SJSA1 (cell line): ENCODE measurements around a stretch of chr13.

GRCh38 chr13:28743059-28743474 is 24.3 kb upstream of the SLC46A3 start:
- RAMPAGE, long total RNA = no peak

GRCh38 chr13:28753411-28753996 is 34.7 kb upstream of the SLC46A3 start:
- RAMPAGE, long total RNA = no peak

- RAMPAGE, long total RNA = no peak
Measured at GRCh38 chr13:28954524-28955149, 134.5 kb downstream of the MTUS2 start.

- RAMPAGE, long total RNA = no peak
Measured at GRCh38 chr13:29503054-29503629, 92.3 kb downstream of the SLC7A1 start.

- RAMPAGE, long total RNA = no peak
Measured at GRCh38 chr13:29756794-29757297, 93.6 kb downstream of the UBL3 start.

GRCh38 chr13:29841467-29841888 is 8.9 kb downstream of the UBL3 start:
- RAMPAGE, long total RNA = no peak

GRCh38 chr13:29863045-29863473 is 12.6 kb upstream of the UBL3 start:
- RAMPAGE, long total RNA = no peak

- RAMPAGE, long total RNA = no peak
Measured at GRCh38 chr13:29906545-29907068, 56.2 kb upstream of the UBL3 start.

DNA sequence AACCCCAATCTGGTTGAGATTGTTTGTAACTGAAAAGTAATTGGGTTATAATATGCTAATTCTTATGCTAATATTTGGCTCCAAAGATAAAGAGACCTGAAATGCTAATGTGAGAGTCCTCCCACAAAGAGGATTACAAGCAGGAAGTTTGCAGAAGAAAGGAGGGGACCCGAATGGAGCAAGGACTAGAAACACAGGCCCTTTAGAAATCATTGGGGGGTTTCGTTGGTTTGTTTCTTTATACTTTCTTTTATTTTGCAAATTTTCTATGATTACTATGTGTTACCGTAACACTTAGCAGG is 93.0 kb upstream of the UBL3 start:
- RAMPAGE, long total RNA = no peak

DNA sequence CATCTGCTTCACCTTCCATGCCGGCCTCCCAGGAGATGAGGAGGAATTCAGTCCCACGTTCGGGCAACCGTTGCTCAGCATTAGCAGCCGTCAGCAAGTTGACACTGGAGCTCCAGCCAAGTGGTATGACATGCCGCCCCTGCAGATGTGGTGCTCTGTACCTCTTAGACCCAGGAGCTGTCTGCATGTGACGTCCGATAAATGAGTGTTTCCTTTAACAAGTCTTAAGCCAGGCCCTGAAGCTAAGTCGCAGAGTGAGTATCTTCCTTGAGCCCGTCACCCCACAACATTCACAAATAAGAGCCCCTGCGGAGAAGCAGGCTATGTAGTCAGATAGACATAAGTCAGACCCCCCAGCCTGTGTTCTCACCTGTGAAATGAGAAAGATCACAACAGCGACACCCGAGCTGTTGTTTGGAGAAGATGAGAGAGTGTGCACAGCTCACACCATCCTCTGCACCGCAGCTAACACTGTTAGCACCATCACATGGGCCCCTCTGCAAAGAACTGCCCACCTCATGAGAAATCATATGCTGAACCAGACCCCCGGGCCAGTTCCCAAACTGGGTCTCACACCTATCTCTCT is 150.2 kb downstream of the KATNAL1 start:
- RAMPAGE, long total RNA = no peak

DNA sequence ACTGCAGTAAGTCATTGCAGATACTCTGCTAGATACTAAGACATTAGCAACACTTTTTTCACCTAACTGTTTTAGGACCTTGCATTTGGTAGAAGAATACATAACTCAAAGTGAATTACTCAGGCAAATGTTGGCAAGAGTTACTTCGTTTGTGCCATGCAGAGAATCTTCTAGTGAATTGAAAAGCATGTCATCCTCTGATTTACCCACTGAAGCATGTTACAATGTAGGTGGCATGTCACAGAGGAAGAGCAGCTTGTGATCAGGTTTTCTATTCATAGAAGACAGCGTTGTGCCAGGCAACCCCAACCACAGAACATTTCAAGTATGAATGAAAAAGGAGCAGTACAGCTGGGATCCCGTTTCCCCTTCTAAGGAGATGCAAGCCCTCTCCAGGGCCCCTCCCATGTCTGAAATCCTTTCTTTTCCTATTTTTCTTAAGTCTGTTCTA is 5.9 kb upstream of the KATNAL1 start:
- RAMPAGE, long total RNA = no peak

DNA sequence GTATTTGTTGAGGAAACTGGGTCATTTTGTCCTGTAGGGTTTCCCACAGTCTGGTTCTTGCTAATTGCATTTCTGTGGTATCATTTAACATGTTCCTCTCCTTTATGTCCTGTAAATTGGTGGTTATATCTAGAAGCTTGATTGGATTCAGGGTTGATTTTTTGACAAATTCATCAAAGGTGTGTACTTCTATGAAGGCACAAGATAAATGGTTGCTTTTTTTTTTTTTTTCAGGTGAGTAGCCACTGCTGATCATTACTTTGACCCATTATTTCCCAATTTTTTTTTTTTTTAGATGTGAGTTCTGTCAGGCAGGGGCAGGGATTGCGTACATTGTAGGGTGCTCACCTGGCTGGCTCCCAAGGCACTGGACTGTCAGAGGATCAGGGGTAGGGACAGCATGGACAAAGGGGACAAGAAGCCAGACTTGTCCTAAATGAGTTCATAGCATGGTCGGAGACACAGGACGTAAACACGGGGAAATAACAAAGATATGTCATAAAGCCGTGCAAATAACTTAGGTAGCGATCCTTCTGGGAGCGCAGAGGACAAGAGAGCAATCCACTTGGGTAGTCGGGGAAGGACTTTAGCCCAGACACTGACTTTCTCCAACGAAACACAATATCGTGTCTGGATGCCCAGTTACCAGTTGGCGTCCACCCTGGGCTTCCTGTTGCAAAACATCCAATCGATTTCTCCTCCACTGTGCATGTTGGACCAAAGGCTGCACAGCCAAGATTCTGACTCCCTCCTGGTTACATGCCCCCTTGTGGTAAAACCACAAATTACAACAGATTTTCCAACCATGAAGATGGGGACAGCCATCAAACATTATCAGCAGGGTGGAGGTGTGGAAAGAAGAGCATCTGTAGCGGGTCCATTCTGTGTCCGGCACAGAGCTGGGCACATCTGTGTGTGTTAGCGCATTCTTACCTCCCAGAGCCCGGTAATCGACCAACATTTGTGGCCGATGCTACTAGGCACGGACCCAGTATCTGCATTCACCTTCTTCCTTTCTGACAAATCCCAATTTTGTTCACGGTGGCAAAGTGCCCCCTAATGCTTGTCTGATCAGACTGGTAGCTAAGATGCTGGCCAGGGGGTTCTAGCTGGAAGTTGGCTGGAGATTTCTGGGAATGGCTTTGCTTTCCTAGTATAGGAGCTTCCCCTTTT is 27.5 kb upstream of the KATNAL1 start:
- RAMPAGE, long total RNA = no peak

- RAMPAGE, long total RNA = no peak
Measured at GRCh38 chr13:30681710-30682293, 53.5 kb upstream of the ALOX5AP start.

DNA sequence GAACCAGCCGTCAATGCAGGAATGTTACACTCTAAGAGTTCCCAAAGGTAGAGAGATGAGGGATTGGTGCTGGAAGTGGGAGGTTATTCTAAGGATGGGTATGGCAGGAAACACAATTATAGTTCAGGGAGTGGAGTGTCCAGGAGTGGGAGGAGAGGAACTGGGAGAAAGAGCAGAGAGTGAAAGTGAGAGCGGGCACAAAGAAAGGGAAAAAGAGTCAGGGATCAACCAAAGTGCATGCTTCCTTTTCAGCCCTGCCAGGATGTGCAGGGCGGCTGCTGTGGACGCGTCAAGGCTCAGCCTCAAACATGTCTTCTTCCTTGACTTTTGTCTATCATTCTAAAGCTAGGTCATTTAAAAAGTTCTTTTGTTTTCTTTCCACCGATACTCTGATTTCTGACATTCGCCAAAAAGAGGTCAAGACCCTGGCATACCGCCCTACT is 37.8 kb upstream of the ALOX5AP start:
- RAMPAGE, long total RNA = no peak

- RAMPAGE, long total RNA = no peak
Measured at GRCh38 chr13:30718854-30719529, 16.4 kb upstream of the ALOX5AP start.

DNA sequence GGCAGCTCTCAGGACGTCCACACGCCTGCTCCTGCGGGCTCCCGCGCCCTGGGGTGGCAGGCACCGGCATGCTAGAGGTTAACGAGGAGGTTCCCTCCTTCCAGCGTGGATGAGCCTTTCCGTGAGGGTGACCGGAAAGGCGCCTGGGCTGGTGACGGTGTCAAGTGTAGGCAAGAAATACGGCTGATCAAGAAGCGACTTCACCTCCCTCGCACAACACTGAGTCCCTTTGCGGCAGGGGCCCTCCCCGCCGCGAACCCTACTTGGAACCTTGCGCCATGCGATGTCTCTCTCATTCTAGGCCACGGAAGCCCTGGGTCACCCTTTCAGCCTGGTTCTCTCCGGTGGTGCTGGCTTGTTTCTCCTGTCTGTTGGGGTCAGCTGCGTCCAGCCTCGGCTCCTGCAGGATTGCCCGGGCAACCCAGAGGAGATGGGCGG is 67.8 kb downstream of the ALOX5AP start:
- RAMPAGE, long total RNA = no peak

DNA sequence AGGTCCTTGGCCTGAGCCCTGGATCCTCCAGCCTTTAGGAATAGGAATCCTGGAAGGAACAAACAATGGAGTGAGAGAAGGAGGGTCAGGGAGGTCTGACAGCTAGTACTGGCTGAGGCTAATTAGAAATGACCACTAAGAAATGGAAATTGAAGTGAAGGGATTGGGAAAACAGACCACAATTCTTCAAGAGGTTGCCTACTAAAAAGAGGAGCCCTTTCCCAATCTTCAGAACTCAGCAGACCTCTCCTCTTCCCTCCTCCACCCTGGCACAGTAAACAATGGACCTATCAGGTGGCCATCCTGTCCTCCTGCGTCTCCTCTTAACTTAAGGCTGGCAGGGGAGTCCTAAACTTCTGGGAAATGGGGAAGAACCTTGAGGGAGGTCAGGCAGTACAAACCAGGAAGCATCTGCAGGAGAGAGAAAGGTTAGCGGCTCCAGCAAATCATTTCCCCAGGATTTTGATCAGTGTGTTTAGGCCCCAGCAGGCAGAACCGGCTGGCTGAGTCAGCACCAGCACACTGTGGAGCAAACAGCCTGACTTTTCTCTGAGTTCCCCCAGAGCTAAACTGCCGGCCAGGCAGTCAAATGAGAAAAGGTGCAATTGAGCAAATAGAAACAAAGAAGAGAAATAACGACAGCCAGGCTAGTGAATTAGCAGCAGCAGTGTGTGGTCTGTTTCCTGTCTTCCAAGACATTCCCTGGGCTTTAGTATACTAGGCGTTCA is 46.9 kb upstream of the MEDAG start:
- RAMPAGE, long total RNA = no peak

DNA sequence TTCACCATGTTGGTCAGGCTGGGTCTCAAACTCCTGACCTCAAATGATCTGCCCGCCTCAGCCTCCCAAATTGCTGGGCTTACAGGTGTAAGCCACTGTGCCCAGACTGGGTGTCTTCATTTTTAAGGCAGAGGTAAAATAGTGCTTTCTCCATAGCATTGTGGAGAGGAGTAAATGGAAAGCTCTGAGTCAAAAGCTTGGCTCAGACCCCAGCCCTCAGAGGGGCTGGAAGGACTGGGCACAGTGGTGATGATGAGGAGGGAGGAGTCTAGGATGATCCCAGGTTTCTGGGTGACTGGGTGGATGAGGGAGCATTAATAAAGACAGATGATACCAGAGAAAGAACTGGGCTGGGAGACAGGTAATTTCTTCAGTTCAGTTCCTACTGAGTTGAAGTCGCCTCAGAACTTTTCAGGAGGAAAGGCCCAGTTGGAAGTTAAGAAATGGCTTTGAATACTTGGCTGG is 37.3 kb upstream of the MEDAG start:
- RAMPAGE, long total RNA = no peak

- RAMPAGE, long total RNA = no peak
Measured at GRCh38 chr13:31046482-31047077, 114.1 kb downstream of the TEX26 start.

DNA sequence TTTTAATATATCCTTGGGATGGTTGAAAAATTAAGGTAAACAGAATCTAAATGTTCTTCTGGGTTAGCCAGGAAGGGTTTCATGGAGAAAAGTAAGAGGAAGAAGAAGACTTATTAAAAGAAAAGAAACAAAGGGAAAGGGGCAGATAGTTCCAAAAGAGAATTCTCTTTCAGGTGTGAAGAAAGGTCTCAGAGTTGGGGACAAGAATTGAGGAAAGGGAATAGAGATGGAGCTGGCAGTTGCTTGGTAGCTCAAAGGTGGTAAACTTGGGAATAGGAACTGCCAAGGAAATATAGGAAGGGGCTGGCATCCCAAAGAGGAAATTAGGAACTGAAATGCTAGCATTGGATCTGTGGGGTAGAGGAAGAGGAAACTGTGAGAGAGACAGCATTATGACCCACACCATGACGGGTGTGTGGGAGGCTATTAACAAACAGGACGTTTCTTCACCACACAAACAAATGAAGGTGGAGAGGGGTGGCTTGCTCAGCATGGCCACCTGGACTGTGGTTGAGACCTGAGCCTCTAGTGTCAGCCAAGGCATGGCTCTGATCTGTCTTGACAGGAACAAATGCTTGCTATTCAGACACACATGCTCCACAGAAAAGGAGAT is 178.0 kb downstream of the B3GLCT start:
- RAMPAGE, long total RNA = no peak